Right cardiac atrium (tissue), 1 donor: Measurements from ENCODE around the genes NDUFA13, GMIP, ZNF708, ZNF100 and ZNF208.

GRCh38 chr19:19328962-19329821, 8.6 kb downstream of the MAU2 start:
- PRO-cap = no peak

- PRO-cap = no peak
Observed at GRCh38 chr19:19357871-19358560, 37.4 kb downstream of the MAU2 start.

DNA sequence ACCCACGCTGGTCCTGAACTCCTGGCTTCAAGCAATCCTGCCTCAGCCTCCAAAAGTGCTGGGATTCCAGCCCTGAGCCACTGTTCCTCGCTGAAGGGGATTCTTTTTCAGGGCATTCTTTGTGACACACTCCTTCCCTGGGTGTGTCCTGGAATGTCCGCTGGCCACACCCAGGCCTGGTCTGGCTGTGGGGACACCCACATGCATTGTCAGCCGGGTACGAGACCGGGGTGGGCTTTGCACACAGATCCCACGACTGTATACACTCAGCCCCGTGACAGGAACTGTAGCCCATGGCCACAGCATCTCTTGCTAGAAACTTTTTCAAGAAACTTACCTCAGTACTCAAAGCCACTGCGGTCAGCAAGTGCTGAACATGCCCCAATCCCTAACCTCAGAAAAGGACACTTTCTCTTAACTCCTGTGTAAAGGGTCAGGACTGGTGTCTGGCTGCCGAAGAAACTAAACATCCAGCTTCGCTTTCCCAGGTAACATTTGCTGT, 34.3 kb upstream of the GATAD2A start:
- PRO-cap = no peak

- PRO-cap = no peak
Observed at GRCh38 chr19:19412601-19413449, 7.3 kb downstream of the GATAD2A start.

DNA sequence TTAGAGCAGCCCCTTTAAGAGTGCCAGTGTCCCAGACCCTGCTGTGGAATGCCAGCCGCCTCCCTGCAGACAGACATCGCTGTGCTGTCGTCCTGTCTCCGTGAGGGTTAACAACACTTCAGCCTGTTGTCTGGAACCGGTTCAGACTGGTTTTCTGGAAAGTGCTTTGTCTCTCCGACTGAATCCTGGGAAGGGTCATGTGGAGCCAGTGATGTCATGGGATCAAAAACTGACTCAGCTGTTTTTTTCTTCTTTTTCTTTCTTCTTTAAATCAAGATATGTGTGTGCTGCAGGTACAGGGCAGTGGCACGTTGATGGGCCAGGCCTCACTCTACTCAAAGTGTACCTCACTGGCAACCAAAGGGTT, 51.0 kb downstream of the TSSK6 start:
- PRO-cap = no peak

GRCh38 chr19:19490203-19490871, 25.0 kb downstream of the TSSK6 start:
- PRO-cap = no peak

DNA sequence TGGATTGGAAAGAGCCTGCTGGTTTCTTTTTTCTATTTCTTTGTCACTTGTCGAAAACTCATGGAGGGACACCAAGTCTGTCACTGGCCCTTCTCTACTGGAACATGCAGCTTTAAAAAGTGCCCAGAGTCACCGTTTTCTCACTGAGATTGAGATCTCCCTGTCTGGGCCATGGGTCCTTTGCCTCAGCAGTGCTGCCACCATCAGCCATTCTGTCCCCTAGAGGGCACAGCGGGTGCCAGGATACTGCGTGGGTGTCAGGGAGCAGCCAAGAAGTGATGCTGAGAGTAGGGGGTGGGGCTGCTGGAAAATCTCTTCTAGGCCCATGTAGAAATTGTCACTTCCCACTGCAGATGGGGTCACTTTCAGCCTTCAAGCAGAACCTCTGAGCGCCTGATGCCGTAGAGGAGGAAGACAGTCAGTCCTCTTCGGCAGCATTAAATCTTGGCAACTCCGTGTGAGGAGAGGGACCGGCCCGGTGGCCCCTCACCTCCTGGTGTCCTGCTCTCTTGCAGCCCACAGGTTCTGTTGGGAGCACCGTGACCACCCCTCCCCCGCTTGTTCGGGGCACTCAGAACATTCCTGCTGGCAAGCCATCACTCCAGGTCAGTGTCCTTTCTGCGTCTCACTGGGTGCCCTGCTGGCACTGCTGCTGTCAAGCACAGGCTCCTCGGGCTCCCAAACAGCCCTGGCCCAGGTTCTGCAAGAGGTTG, 21.4 kb downstream of the TSSK6 start:
- PRO-cap = no peak

- PRO-cap = bidirectional peak, plus-strand start at chr19:19516228, minus-strand start at chr19:19516163
Observed at GRCh38 chr19:19515858-19516588, at the start of gene NDUFA13. Gene NDUFA13 (plus strand): TSS chr19:19516225.

DNA sequence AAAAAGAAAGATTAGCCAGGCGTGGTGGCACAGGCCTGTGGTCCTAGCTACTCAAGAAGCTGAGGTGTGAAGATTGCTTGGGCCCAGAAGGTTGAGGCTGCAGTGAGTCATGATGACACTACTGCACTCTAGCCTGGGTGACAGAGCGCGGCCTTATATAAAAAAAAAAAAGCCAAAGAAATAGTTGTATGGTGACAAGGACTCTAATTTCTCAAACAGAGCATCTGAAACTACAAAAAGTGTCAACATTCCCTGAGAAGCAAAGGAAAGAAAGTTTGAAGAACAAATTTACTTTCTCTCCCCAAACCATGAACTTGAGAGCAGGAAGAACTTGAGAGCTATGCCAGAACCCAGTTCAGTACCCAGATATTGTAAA, 3.3 kb downstream of the PBX4 start:
- PRO-cap = no peak

GRCh38 chr19:19643498-19643845, at the start of gene GMIP:
Gene GMIP (minus strand): TSS chr19:19643657.
- PRO-cap = bidirectional peak, plus-strand start at chr19:19643736, minus-strand start at chr19:19643608

DNA sequence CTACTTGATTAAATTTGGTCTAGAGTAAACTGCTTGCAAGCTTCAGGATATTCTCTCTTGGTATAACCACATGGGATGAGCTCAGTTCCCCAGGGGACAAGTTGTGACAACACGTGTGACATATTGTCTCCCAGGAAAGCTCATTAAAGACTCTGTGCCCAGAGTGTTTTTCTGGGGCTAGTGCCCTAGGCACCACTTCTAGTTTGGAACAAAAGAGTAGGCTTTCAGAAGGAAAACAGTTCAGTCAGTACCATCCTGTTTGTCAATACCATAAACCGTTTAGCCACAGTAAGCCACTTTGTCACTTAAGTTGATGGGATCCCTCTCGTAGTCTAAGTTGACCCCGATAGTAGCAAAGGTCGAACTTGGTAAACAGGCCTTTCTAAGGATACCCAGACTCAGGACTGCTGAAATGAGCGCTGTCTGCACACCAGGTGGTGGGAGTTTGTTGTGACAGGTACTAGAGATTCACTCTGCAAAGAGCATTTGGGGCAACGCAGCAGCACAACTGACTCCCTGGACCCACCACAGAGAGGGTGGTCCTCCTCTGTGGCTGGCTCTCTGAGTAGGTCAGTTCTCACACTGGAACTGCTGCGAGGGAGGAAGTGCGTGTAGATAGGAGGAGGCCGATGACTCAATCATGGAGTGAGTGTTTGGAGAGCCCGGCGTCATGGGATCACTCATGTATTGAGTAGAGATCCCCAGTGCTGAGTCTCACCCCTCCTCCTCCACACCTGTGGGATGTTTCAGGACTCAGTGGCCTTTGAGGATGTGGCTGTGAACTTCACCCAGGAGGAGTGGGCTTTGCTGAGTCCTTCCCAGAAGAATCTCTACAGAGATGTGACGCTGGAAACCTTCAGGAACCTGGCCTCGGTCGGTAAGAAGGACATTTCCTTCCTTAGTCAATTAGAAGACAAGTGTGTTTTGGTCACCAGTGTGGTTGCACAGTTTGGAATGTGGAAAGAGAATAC, 8.8 kb downstream of the ZNF101 start:
- PRO-cap = no peak

GRCh38 chr19:19732412-19732898, 457 bp downstream of the ZNF14 start:
- PRO-cap = unidirectional peak, plus-strand start at chr19:19732745

- PRO-cap = no peak
Observed at GRCh38 chr19:19820832-19821313, 677 bp downstream of the ZNF506 start.

DNA sequence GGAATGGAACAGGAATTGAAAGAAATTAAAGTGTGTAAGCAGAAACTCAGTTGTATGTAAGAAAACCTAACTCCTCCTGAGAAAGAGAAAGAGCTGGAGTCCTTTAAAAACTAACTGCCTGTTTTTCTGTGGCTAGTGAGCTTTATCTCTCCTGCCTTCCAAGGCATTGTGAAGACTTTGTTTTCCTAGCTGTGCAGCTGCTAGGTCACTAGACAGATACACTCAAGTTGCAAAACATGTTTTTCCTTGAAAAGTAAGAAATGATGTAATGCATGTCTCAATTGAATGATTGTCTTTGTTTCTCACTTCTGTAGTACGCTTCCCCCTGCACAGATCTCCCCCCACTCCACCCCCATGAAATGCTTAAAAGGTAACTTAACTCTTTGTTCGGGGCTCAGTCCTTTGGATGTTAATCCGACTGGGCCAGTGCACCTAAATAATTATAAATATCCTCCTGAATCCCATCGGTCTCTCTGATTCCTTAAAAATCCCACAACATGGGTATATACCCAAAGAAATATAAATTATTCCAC, 65.4 kb downstream of the ZNF708 start:
- PRO-cap = no peak

DNA sequence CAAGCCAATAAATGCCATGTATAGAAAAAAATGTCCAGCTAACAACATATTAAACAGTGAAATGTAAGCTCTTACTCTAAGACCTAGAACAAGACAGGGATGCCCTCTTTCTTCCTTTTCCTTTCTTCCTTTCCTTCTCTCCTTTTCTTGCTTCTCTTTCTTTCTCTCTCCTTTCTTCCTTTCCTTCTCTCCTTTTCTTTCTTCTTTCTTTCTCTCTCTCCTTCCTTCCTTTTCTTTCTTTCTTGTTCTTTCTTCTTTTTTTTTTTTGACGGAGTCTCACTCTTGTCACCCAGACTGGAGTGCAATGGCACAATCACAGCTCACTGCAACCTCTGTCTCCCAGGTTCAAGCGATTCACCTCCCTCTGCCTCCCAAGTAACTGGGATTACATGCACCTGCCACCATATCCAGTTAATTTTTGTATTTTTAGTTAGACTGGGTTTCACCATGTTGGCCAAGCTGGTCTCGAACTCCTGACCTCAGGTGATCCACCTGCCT, 42.5 kb downstream of the ZNF708 start:
- PRO-cap = no peak

DNA sequence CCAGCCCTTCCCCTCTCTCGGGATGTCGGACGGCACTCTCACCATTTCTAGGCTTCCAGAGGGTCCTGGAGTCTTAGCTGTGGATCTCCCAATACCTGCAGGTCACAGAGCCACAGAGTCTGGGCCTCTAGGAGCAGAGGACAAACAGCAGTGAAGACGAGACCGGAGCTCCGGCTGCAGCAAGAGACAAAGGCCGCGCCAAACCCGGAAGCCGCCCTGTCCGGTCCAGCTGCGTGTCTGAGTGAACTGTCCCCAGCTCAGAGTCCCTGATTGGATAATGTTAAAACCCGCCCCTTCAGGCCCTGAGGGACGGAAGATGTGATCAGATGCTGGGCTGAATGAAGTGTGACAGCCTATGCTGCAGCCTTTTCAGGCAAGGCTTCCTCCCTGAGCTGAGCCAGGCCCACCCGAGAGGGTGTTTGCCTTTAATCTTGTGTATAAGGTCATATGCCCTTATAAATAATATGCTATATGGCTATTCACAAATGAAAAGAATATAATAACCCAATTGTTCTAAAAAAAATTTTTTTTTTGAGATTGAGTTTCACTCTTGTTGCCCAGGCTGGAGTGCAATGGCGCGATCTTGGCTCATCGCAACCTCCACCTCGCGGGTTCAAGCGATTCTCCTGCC, at the start of gene ZNF708:
Gene ZNF708 (minus strand): TSS at position 243 of the 631 bp plus-strand sequence.
- PRO-cap = unidirectional peak, minus-strand start at position 243 of the sequence

DNA sequence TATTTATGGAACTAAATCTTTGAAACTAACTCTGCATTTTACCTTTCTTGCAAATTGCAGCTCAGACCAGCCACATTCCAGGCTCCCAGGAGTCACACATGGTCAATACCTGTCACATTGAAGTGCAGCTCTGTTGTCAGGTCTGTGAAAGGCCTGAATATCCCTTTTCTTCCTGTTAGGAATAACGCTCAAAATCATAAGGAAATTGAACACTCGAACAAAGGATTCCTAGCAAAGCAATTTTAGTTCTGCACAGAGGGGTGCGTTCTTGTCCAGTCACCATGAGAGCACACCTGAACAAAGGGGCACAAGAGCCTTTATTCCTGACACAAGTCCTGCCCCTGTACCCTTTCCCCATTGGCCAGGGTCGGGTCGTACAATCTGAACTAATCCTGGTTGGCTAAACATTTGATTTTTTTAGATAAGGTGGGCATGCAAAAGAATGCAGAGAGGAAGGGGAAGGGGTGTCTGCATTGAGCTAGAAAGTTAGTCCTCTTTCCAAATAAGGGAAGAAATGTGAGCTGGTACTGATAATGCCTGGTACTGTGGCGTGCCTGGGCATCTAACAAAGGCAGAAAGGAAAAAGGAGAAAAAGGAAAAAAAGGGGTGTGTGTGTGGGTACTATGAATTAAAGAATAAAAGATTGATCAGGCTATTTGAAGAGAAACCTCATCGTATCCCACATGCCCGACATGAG, 64.8 kb downstream of the ZNF429 start:
- PRO-cap = no peak

GRCh38 chr19:21766699-21767998, at the start of gene ZNF100:
Gene ZNF100 (minus strand): TSS chr19:21767579.
- PRO-cap = bidirectional peak, plus-strand start at chr19:21767316, minus-strand start at chr19:21767281; bidirectional peak, plus-strand start at chr19:21767712, minus-strand start at chr19:21767534

- PRO-cap = unidirectional peak, minus-strand start at chr19:22010938; unidirectional peak, minus-strand start at chr19:22010976
Observed at GRCh38 chr19:22010443-22011362, at the start of gene ZNF208. Gene ZNF208 (minus strand): TSS chr19:22010943.

GRCh38 chr19:22548405-22548694, 85.8 kb upstream of the ZNF492 start:
- PRO-cap = no peak